Endometrial microvascular endothelial cells (primary cell): ENCODE results near the genes BBX, GUCA1C and TAGLN3.

- RAMPAGE, long total RNA: no peak
Observed at GRCh38 chr3:107263196-107263969, 113.9 kb upstream of the CCDC54 start.

DNA sequence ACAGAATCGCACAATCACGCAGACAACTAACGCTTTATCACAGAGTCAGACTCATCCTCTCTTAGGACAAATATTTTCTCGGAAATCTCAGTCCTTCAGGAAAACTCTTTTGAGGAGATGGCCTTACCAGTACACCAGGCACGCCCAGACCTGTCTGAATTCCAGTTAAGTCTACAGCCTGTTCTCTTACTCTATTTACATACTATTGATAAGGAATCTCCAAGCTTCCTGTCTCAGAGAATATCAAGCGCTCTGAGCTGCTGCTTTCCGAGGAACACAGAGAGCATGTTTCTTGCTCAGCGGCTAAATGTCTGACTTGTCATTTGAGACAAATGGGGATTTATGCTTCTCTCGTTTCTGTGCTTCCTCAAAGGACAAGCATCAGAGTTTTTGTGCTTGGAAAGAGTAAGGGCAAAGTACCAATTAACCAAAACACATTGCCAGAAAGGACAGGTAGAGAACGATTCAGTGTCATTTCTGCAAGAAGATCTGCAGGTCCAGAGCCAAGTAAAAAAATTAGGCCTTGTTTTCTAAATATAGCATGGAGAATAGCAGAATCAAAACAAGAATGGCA, 112.3 kb upstream of the CCDC54 start:
- RAMPAGE, long total RNA: no peak

DNA sequence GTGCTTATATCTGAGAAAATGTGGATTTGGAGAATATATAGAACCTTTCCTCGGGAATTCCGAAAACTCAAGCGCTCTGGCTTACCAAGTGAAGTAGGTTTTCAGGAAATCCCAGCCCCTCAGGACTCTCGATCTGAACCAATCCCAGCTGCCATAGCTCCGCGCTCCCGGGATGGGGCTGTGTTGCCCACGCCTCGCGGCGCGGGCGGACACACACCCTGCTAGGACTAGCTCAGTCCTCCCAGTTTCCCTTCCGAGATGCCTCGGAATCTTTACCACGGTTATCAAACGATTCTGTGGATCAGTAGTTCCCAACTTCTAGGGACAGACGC, 52.1 kb downstream of the CCDC54 start:
- RAMPAGE, long total RNA: no peak

- RAMPAGE, long total RNA: start-site peak on the plus strand at chr3:107522941-107523070, 107 and 58 reads in 2 replicates
Observed at GRCh38 chr3:107522557-107523431, at the start of gene BBX. TSS of gene BBX (plus strand) at chr3:107522962.

DNA sequence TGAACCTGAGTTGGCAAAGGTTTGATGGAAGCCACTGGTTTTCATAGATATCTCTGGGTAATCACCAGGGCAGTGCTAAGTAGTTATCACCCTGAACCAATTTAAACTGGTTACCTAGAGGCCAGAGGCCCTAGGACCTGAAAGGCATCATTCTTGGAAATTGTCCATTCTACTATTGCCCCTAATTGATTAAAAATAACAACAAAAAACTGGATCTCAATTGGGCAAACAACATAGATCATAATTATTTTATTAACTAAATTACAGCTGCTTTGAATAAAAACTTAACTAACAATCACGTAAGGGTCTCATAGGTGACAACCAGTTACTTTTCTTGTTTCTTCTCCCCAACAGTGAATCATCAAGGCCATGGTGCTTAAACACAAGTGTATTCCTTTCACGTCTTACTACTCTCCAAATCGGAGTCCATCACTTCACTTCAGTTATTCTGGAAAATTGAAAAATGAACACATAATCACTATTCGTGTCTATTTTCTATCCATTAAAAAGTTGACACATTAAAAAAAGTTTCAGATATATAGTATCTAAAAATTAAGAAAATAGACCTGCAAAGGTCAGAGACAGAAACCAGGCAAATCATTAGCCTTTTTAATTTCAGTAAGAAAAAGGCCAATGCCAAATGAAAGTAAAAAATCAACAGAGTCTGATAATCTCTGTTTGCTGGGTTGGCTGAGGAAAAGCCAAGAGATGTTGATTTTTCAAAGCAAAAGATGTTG, 43.8 kb downstream of the CD47 start:
- RAMPAGE, long total RNA: no peak

GRCh38 chr3:108055020-108055778, 35.6 kb downstream of the CD47 start:
- RAMPAGE, long total RNA: no peak

- RAMPAGE, long total RNA: no peak
Observed at GRCh38 chr3:108093156-108093403, 2.2 kb upstream of the CD47 start.

DNA sequence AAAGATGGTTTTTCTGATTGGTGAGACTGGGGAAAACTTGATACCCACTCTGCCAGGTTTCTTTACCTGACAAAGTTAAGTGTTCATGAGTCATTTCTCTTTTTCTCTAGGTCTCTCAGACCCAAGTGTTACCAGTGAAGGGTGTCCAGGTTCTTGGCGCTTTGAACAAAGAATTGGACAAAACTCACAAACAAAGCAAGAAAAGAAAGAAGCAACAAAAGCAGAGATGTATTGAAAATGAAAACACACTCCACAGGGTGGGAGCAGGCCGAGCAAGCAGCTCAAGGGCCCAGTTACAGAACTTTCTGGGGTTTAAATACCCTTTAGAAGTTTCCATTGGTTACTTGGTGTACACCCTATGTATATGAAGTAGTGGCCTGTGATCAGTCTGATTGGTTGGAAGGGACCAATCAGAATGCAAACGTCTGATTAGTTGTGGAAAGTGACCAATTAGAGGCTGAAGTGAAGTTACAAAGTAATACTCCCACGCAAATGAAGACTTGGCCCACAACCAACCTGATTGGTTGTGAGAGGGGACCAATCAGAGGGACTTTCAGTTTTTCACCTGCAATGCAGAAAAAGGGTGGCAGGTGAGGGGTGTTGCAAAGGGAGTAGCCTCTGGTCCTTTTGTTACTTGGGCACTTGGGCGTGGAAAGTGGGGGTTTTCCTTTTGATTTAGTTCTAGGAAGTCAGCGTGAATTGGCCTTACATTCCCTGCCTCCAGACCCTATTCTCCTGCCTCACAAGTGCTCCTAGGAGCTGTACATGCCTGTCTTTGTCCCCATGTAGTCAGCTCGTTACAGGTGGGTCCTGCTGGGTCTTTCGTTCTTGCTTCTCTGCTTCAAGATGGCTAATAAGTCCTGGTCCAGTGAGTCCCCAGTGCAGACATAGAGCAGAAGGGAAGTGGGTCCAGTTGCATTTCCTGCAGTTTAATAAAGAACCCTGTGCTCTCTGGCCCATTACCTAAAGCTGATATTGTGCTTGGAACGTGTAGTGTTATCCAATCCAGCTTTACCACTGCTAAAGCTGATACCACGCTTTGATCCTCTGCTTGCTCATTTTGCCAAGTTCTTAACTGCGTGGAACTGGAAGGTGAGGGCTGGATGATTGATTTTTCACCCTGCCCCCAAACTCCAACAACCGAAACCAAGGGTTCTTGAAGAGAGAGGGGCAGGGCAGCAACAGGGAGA, 45.8 kb upstream of the CD47 start:
- RAMPAGE, long total RNA: no peak

GRCh38 chr3:108953654-108954119, at the start of gene GUCA1C:
TSS of gene GUCA1C (minus strand) at chr3:108953879.
- RAMPAGE, long total RNA: no peak

- RAMPAGE, long total RNA: no peak
Observed at GRCh38 chr3:109355584-109356063, 18.3 kb upstream of the DPPA4 start.

- RAMPAGE, long total RNA: no peak
Observed at GRCh38 chr3:110527277-110527870, 544.2 kb upstream of the NECTIN3 start.

GRCh38 chr3:110969576-110969938, 102.1 kb upstream of the NECTIN3 start:
- RAMPAGE, long total RNA: no peak

GRCh38 chr3:111074033-111075038, 2.7 kb downstream of the NECTIN3 start:
- RAMPAGE, long total RNA: no peak

DNA sequence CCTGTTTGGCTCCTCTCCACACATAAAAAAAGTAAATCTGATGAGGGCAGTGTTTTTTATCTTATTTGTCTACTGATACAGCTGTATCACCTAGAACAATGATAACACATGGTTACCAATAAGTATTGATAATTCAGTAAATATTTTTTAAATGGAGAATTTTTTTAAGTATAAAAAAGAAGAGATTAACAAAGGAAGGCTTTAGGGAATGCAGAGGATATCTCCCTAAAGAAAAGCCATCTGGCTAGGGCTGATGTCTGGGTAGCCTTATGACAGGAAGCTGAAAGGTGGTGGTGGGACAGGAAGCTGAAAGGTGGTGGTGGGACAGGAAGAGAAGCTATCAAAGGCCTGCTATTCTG, 21.0 kb upstream of the ZBED2 start:
- RAMPAGE, long total RNA: no peak

- RAMPAGE, long total RNA: no peak
Observed at GRCh38 chr3:111616497-111616898, 21.4 kb upstream of the ZBED2 start.

DNA sequence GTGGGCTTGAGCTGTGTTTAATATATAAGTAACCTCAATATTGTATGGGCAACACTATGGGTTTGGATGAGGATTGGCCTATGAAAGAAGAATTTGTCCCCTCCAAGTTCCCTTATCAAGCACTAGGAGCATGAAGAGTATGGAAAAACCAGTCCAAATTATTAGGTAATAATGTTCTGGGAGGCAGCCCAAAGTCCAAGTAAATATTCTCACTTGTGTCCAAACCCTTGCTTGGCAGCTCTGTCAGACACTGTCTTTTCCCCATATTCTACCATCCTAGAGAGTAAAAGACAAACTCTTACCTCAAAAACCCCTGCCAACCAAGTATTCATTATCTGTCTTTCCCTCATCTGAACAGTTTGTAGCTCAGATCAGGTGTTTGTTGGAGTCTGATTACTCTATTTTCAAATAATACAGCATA, 89.9 kb upstream of the PHLDB2 start:
- RAMPAGE, long total RNA: no peak

DNA sequence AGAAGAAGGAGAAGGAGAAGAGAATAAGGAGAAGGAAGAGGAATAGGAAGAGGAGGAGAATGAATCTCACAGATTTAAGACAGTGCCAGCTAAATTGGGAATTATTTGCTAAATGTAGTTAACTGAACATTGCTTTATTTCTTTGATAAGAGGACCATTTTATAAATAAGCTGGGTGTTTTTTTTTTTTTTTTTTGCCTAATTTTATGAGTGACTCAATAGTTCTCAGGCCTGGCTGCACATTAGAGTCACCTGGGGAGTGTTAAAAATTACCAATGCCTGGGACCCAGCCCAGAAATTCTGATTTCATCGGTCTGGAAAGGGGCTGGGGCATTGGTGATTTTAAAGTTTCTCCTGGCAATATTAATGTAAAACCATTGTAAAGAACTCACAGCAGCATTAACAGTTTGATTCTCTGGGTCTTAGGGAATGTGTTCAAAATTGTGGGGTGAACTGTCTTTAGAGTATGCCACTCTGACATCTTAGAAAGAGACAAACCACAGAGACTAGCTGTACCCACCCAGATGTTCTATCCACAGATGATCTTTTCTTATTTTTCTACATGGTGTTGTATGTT, 51.2 kb upstream of the PHLDB2 start:
- RAMPAGE, long total RNA: no peak

DNA sequence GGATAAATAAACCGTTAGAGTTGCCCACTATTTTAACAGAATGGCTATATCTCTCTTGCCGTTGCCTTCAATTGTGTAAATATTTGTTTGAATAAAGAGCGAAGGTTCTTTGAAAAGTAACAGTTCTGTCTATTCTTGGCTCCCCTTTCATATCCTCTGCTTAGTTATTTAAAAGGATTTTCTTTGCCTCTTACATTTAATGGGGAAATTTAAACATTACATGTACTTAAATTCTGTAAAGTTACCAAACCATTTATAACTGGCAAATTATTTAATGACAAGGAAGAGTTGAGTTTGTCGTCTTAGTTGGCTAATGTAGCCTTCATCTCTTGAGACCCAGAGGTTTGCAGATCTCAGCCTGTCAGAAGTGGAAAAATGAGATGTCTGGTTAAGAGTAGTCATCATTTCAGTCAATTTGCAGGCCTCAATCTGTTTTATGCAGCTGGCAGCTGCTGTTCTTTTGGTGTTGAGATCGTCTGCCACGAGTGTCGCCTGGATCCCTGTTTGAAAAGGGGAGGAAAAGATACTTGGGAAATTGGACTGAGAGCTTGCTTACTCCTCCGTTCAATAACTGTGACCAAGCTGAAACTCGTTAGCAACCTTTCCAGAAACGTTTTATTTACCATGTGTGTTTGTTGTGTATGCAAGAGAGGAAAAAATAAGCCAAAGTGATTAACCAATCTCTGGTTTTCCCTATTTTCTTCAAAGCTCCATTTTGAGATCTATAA, 2.2 kb downstream of the PHLDB2 start:
- RAMPAGE, long total RNA: no peak

- RAMPAGE, long total RNA: no peak
Observed at GRCh38 chr3:111998410-111999448, at the start of gene TAGLN3. TSS of gene TAGLN3 (plus strand) at chr3:111998922.

GRCh38 chr3:112072194-112072923, 13.8 kb upstream of the C3orf52 start:
- RAMPAGE, long total RNA: no peak